Placental pericyte (primary cell): ENCODE results near the gene ST6GALNAC2.

GRCh38 chr17:75706943-75708086 is 13.9 kb upstream of the ITGB4 start:
- CAGE, long polyA plus RNA, result no peak

DNA sequence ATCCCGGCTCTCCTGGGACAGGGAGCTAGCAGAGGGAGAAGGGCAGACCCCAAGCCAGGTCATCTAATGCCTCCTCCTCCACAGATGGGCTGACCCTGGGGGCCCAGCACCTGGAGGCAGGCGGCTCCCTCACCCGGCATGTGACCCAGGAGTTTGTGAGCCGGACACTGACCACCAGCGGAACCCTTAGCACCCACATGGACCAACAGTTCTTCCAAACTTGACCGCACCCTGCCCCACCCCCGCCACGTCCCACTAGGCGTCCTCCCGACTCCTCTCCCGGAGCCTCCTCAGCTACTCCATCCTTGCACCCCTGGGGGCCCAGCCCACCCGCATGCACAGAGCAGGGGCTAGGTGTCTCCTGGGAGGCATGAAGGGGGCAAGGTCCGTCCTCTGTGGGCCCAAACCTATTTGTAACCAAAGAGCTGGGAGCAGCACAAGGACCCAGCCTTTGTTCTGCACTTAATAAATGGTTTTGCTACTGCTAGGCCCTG is 7.6 kb downstream of the GALK1 start:
- CAGE, long polyA plus RNA, result no peak

DNA sequence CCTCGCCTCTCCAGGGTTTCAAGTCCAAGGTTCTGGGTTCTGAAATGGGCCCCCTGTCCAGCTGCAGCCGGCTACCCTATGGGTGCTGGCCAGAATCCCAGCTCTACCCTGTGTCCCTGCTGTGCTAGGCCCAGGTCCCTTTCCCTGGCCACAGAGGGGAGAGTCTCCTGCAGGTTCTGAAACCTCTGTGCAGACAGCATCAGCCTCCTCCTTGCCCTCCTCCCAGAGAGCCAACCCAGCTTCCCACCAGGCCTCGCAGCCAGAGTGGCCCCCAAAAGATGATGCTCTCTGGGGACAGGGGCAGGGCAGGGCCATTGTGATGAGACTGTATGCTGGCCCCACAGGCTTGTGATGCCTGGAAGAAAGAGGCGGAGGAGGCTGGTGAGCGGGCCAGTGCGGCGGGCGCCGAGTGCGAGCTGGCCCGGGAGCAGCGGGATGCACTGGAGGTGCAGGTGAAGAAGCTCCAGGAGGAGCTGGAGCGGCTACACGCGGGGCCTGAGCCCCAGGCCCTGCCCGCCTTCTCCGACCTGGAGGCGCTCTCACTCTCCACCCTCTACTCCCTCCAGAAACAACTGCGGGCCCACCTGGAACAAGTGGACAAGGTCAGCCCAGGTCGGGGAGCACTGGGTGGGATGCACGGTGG is 21.2 kb downstream of the UNC13D start:
- CAGE, long polyA plus RNA, result no peak

DNA sequence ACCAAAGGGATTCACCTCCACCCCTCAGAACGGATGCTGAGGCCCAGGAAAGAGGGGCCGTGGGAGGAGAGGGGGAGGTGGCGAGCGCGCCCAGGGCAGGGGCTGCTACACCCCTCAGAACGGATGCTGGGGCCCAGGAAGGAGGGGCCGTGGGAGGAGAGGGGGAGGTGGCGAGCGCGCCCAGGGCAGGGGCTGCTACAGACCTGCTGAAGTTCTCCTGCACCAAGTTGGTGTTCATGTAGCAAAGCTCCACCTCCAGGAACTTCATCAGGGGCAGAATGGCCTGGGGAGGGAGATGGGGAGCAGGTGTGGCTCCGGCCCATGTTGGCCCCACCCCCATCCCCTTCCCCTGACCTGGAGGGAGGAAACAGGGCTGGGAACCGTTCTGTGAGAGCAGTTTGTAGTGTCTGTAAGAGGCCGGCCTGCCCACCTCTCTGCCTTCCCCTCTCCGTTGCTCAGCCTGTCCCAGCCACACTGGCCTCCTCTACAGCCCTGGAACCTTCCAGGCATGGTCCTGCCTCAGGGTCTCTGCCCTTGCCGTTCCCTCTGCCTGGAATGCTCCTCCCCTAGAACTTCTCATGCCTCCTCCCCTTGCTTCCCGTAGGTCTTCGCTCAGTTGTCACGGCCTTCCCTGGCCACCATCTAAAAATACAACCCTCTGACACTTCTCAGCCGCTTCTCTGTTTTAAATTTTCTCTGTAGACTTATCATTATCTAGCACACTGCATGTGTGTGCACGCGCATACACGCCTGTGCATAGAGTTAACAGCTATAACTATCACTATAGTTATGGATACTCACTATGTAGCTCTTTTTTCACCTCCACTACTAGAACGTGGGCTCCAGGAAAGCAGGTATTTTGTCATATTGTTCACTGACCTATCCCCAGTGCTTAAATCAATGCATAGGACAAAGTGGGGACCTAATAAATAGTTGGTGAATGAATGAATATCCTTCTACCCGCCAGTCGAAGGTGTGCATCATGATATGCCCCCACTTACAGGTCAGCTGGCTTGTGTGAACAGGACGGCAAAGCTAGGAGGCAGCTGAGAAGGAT is 11.1 kb downstream of the UNC13D start:
- CAGE, long polyA plus RNA, result no peak

DNA sequence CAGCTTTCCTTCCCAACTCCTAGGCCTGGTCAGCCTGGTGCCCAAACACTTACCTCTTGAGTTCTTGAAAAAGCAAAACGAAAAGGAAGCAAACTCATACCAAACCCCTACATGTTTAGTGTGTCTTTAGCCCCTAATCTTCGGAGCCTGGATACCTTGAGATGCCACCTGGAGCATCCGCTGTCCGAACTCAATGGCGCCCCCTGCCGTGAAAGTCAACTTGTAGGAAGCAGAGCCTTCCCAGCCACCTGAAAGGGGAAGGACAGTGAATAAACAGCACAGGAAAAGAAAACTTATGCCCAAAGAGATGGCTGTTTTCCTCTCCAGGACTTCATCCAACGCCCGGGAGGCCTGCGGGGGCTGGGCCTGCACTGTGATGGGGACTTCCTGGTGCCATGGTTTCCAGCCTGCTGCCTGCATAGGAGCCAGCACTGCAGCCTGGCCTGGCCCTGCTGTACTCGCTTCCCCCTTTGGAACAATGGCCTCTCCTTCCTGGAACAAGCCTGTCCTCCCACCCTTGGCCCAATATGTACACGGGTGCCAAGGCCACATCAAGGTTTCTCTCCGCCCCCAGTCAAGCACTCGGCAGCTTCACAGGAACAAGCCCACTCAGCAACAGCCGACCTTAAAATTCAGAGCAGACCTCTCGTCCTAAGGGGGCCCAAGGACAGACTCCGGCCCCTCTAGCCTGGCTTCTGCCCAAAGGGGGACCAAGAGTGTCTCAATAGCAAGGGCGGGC is 4.4 kb upstream of the UNC13D start:
- CAGE, long polyA plus RNA, result no peak

DNA sequence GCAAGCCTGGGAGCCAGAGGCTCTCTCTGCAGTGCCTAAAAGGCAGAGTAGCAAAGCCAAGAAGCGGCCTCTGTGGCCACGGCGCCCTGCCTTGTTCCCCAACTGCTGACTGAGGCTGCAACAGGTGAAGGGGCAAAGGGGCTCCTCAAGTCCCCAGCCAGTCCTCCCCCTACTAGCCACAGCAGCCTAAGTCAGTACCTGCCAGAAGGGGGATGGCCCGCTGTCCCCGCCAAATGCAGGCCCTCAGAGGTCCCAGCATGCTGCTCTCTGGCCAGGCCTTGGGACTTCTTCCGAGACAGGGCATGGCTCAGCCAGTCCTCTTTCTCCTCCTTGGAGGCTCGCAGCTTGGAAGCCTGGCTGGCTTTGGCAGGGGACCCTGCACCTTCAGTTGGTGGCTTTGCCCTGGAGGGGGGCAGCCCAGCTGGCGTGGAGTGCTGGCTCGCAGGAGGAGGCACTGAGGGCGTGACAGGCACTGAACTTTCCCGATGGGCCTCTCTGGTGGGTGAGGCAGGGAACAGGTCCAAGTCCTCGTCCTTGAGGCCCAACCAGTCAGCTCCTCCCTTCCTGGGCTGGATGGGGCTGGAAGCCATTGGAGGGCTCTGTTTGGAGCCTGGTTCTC is 17.7 kb downstream of the FBF1 start:
- CAGE, long polyA plus RNA, result no peak

DNA sequence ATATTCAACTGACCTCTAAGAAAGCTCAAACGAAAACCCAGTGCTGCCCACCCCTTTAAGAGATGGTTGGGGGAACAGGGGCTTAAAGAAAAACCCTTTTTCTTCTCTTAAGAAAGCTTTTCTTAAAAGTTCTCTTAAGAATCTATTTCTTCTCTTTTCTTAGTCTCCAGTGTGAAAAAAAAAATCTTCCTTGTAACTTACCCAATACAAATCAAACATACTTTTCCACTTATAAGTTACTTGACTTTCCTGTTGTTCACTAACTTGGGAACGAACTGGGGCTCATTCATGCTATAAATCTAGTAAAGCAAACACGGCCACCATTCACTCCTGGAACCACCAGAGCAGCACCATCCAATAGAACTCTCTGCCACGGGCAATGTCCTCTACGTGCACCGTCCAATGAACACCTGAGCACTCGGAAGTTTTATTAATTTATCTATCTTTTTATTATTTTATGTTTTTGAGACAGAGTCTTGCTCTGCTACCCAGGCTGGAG is 20.8 kb downstream of the SRP68 start:
- CAGE, long polyA plus RNA, result no peak

DNA sequence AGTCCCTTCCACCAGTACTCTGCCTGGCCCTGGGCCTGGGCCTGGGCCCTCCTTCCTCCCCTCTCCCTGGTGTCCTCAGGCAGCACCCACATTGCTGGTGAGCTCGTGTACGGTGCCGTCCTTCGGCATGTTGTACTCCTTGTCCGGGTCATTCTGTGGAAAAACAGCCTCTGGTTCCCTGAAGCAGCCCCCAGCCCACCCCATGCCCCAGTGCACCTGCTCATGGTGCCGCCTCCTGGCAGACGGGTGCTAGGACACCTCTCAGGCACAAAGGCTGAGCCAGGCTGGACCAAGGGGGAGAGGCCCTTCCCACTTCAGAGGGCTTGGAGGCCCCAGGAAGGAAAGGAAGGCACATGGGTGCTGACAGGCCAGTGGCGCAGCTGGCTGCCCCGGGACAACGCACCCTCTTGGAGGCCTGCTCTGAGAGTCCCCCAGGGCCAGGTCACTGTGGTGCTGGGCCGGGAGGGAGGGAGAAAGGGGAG is 9.0 kb downstream of the ZACN start:
- CAGE, long polyA plus RNA, result no peak

- CAGE, long polyA plus RNA, result no peak
These were observed 2.8 kb downstream of the FOXJ1 start for GRCh38 chr17:76137777-76139071.

DNA sequence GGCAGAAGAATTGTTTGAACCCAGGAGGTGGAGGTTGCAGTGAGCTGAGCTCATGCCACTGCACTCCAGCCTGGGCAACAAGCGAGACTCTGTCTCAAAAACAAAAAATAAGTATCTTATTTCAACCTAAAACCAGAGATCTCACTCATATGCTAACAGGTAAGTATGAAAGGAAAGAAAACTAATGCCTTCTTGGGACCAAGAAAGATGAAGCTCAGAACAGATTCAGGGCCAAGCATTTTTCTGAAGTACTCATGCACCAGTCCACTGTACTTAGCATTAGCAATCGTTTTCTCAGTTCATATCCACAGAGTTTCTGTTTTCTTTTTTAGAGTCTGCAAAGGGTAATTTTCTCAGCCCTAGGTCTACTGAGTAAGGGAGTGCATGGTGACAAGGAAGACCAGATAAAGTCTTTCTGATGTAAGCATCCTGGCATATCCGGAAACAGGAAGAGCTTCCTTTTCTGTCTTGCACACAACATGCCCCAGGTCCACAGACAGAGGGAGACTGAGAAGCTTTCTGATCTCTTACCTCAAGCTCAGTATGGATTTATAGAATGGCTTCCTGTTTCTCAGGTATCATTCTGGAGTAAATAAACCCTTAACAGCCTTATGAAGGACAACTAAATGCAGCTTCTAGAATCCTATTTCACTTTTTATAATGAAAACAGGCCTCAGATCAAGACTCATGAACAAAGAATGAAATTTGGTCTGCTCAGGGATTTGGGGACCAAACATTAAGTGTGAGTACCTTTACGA is 38.7 kb upstream of the FOXJ1 start:
- CAGE, long polyA plus RNA, result no peak

DNA sequence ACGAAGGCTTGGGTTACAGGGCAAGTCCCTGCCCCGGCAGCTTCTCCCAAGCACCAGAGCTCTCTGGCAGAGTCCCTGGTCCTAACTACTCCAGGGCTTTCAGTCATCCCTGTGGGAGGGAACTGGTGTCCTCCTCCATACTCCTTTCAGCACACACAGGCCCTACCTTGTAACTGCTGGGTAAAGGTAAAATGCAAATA is 1.6 kb upstream of the RNF157 start:
- CAGE, long polyA plus RNA, result no peak

DNA sequence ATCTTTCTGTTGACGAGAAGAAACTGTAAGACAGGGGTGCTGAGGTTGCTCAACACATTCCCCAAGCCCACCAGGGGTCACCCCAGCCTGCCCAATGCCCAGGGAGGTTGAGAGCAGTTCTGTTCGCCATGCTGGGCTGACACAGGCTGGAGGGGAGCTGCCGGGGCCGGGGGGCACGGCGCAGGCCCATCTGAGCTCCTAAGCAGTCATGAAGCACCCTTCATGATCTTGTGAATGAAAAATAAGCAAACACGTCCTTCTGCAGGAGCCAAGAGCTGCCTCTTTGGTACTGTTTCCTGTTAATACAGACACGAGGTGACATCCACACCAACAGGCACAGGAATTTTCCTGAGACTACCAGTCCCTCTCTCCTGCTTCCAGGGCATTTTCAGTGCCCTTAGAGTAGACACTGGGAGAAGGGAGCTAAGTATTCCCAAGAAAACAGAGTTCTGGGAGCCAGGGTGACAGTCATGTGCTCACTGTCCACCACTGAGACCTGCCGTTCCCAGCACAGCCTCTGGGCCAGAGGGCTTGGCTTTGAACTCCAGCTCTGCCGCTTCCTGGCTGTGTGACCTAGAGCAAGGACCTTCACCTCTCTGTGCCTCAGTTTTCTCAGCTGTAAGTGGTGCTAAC is 9.2 kb downstream of the UBALD2 start:
- CAGE, long polyA plus RNA, result no peak

DNA sequence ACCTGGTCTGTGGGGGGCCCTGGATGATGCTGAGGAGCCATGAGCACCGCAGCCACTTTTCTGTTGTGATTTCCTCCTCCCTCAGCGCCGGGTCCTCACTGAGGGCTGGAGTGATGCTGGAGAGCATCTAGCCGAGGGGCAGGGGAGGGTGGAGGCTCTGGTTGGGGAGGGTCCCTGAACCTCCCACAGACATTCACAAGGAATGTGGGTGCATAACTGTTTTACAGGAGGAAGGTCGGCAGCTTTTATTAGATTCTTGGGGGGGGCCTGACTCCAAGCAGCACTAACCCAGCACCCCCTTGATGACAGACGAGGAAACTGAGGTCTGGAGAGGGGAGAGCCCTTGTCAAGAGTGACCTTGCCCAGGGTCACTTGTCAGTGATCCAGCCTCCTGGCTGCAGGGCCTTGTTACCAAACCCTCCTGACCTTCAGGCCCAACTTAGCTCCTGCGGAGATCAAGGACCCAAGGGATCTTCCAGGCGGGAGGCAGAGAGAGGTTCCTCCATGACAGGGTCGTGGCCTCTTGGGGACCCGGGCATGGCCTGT is 9.9 kb downstream of the UBALD2 start:
- CAGE, long polyA plus RNA, result no peak

GRCh38 chr17:76350501-76350896 is 3.2 kb downstream of the PRPSAP1 start:
- CAGE, long polyA plus RNA, result no peak

- CAGE, long polyA plus RNA, result no peak
These were observed 6.0 kb downstream of the SPHK1 start for GRCh38 chr17:76390213-76390945.

DNA sequence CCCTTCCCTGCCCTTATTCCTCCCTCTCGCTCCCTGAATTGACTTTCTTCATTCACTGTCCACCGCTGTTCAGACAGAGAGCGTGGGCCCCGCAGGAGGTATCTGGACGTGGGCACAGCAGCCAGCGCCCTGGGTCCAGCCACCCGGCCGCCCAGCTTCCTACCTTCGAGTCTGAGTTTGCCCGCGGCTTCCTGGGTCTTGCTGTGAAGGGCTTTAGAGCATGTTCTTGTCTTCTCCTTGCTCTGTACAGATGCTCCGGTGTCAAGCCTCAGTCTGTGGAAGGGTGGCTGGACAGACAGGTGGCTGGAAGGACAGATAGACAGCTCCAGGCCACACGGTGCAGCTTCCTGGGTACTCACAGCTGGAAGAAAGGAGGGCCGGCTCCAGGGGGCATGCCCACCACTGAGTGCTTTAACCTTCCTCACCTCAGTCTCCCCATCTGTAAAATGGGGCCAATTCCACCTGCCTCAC is 13.6 kb downstream of the RHBDF2 start:
- CAGE, long polyA plus RNA, result no peak

DNA sequence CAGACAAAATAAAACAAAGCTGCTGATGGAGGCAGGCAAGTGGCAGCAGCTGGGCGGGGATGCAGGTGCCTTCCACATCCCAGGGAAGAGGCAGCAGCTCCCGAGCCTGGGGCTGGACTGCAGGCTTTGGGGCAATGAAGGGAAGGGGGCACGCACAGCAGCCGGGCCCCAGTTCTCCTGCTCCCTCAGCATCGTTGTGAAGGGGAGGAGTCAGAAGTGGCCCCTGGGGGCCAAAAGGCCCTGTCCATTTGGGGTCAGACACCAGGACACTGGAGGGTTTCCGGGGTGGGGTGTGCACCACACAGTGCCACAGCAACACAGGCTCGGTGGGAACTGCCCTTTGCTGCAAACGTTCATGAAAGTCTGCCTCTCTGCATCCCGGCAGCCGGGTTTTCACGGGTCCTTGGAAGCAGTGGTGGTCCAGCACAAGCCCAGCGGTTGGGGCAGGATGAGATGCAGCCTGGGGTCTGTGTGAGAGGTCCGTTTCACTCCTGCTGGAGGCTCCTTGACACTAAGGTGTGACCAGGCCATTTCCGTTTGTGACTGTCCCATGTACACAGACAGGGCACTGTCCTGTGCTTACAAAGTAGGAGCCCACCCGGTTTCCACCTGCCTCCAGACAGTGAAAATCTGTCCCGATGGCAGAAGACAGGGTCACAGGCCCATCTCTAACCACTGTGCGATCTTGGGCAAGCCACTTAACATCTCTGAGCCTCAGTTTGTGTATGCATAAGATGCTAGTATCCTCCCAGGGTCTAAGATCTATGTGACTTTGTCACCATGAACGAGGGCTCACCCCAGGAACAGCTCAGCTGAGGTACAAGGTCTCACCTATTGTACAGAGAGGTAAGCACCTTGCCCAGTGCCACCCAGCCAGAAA is 6.2 kb downstream of the RHBDF2 start:
- CAGE, long polyA plus RNA, result no peak

- CAGE, long polyA plus RNA, result no peak
These were observed 17.0 kb downstream of the PRCD start for GRCh38 chr17:76556722-76557317.

DNA sequence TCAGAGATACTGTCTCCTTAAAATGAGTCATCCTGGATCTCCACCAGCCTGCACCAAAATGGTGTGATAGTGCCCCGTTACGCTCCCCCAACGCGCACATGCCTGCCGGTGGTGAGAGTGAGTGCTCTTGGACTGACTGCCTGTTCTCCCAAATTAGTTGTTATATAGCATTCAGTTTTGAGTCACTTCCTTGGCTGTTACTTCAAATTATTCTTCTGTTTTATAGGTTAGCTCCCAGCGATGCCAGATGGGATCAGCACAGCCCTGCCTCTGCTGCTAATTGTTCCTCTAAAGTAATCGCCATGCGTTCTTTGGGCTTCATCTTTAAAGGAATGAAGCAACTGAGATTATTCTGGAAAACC is 22.8 kb downstream of the ST6GALNAC2 start:
- CAGE, long polyA plus RNA, result no peak

DNA sequence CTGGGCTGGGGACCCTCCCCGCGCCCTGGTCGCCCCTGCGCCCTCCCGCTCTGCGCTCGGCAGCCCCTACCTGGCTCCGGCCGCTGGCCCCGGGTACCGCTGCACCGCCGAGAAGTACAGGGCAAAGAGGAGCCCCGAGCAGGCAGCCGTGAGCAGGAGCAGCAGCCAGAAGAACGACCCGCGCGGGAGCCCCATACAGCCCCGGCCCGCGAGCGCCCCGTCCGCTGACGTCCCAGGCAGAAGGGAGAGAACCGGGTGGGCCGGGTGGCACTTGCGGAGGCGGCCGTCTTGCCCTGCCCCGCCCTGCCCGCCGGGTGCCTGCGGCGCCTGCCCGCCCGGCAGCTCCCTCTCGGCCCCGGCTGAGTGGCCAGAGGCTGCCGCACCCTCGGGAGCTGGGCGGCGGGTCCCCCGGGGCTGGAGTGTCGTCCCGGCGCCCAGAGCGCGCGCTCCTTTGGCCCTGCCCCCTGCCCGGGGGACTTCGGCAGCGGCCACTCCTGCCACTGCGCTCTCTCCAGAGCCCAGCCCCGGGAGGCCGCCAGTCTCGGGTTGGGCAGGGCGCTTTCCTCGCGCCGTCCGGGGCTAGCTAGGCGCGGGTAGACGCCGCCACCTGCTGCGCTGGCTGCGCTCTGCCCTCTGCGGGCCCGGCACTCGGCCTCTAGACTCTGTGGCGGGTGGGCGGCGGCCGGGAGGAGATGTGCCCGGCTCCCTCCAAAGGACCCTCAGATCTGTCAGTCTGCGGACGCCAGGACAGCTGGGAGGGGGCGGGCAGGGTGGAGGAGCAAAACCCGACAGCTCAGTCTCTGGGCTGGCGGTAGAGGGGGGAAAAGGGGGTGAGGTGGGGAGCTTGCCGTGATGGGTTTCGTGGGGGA is at the start of gene ST6GALNAC2:
ST6GALNAC2 (minus strand) TSS at position 247 of the 869 bp plus-strand sequence.
- CAGE, long polyA plus RNA, result no peak